Metastatic Lung Carcinoma in the Adrenal Gland (tissue), 1 donor: ENCODE measurements around the genes HGD and IQCB1.

DNA sequence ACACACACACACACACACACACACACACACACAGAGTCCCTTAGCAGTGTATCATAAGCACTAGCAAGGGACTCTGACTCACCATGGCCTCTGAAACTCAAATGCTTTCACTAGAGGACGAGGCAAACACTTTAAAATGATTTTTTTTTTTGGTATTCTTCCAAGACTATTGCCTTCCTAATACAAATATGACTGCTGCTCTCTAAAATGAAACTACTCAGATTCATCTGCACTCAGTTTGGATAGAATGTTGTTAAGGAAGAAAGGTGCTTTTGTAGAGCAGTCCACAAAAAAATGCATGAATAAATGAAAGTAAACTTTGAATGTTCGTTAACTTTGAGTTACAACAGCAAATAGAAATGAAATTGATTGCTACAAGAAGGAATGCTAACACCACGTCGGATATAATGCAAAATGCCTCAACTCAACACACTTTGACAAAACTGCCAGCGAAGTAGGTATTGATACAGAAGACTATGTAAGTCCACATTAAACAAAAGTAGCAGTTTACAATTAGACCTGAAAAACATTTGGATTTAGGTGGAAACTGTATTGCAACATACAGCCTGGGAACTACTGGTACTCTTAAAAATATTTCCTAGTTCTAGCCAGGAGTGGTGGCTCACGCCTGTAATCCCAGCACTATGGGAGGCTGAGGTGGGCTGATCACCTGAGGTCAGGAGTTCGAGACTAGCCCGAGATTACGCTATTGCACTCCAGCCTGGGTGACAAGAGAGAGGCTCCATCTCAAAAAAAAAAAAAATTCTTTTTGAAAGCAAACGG, 246.4 kb downstream of the ZBTB20 start:
- PRO-cap = no peak

DNA sequence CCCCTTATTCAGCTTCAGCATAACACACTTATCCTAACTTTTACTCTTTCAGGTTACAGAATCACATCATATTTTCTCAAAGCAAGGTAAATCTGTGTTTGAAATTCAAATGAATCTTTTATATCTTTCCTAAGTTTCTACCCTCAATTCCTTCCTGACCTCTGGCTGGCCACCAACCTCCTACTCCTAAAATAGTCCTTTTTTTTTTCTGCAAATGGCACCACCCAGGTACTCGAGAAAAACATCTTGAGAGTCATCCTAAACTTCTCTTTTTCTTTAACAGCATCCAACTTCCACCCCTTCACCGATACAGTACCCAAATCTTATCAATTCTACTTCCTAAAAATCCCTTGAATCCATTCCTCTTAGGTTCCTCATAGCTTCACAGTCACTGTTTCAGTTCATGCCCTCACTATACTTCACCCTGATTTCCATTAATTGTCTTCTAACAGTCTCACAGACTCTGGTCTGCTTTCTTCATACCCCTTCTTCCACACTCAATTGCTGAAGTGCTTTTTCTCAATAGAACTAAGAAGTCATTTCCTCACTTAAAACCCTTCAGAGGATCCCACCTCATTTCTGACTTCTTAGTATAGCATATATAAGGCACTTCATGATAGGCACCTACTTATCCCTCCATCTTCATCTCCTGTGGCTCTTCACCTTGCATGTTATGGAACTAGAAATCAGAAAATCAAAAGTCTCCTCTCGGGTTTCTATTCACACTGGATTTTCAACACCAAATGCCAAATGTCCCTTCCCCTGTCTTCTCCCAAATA, 80.8 kb downstream of the ZBTB20 start:
- PRO-cap = no peak

DNA sequence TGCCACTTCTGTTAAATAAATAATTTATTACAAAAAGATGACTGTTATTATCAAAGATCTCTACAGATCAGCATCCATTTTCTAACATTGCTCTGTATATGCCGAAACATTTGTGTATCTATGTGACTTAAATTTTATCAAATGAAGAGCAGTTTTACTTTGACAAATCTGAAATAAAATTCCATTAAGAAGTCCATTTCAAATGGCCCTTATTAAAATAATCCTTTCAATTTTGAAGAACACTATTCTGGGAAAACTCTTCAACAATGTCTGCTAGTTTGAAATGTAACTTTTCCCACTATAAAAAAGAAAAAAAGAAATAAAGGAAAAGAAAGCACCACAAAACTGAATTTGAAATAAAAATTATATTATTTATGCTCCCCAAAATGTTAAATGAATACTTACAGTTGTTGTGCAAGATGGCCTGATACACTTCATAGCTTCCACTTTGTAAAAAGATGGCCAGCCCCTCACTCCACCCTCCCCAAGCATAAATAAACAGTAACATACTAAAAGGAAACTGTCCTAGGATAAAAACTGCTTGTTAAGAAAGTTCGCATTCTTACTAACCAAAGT, 48.1 kb downstream of the ZBTB20 start:
- PRO-cap = no peak

- PRO-cap = no peak
These were observed 208.0 kb downstream of the GAP43 start for GRCh38 chr3:115831214-115831894.

DNA sequence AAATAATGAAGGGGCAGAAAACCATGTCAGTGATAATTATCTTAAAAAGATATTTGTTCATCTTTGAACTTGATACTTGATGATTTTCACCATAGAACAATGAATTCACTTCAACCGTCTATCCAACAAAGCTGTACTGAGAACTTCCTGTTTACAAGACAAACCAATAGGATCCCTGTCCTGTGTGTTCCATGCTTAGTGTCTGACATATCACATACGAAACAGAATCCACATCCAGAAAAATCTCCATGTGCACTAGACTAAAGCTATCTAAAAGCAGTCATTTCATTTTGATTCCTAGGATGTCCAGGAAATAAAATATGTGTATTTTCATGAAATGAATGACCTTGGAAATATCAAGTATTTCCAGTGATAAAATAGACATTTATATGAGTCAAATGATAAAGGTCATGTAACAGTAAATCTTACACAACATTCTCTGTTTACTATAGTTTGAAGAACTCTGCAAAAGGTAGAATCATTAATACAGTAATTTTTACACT, 507.0 kb upstream of the LSAMP start:
- PRO-cap = no peak

- PRO-cap = no peak
These were observed 1059.8 kb upstream of the LSAMP start for GRCh38 chr3:117505213-117505444.

- PRO-cap = no peak
These were observed 224.8 kb downstream of the IGSF11 start for GRCh38 chr3:118809919-118810251.

GRCh38 chr3:118966233-118966672, 68.4 kb downstream of the IGSF11 start:
- PRO-cap = no peak

DNA sequence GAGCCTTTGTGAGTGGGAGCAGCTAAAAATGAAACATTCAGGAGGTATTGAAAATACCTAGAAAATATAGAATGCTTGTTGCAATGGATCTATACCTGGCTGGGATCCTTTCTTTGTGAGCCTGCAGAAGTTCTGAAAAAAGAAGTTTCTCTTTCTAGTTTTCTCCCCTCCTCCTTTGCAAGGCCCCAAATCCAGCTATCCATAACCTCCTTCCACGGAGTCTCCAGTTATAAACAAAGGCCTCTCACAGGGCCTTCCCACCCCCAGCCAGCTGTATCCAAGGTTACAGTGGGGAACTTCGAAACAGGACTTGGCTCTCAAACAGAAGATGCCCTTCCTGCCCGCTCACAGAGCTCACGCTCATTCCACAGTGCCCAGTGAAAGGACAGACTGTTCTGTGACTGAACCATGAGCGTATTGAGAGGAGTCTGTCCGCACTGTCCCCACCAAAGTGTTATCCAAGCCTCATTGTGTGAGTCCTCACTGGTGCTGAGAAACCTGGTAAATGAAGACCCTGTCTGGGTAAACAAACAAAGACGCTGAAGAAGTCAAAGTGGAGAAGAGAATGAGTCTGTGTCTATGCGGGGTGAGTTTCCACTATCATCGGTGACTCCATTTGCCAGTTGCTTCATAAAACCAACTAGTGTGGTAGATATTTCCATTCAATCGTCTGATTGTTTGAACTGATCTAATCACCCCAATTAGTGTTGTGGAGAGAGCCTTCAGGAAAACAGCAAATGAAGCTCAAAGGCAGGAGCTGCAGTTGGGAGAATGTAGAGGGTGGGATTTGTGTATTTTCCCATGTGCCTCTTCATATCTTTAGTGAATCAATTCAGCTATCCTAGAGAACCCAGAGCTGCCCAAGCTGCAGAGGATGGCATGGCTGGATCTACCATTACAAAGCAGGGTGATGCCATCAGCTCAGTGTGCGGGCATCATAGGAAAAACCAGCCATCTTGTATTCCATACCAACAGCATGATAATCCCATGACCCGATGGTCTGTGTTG, 35.5 kb downstream of the ARHGAP31 start:
- PRO-cap = no peak

DNA sequence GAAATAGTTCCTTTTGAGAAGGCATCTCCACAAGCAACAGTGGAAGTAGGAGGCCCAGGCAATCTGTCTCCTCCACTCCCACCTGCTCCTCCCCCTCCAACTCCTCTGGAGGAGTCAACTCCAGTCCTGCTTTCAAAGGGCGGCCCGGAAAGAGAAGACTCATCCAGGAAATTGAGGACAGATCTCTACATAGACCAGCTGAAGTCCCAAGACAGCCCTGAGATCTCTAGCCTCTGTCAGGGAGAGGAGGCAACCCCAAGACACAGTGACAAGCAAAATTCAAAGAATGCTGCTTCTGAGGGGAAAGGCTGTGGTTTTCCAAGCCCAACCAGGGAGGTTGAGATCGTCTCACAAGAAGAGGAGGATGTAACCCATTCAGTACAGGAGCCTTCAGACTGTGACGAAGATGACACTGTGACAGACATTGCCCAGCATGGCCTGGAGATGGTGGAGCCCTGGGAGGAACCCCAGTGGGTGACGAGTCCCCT, 49.2 kb downstream of the TMEM39A start:
- PRO-cap = no peak

- PRO-cap = no peak
These were observed 9.1 kb upstream of the ADPRH start for GRCh38 chr3:119570002-119570696.

DNA sequence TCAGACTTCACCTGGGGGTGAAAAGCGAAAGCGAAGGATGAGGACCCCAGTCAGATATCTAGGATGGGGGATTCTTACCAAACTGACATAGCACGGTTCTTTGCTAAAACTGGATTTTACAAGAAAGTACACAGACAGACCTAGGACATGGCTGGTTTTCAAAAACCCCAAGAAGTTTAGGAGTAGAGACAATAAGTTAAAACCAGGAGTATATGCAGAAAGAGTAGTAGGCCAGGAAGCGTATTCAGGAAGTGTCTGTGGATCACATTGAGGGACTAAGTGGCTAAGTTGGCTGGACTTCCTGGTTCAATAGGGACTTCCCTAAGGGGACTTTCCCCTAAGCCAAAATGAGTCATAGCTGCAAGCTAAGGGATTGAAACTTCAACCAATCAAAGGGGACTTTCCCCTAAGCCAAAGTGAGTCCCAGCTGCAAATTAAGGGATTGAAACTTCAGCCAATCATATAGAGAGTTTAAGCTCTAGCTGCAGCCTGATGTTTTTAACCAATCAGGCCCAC, 2.4 kb upstream of the CFAP91 start:
- PRO-cap = no peak

- PRO-cap = bidirectional peak, plus-strand start at chr3:120095705, minus-strand start at chr3:120095644; bidirectional peak, plus-strand start at chr3:120095820, minus-strand start at chr3:120095749
These were observed 1.3 kb upstream of the GSK3B start for GRCh38 chr3:120095608-120095871.

DNA sequence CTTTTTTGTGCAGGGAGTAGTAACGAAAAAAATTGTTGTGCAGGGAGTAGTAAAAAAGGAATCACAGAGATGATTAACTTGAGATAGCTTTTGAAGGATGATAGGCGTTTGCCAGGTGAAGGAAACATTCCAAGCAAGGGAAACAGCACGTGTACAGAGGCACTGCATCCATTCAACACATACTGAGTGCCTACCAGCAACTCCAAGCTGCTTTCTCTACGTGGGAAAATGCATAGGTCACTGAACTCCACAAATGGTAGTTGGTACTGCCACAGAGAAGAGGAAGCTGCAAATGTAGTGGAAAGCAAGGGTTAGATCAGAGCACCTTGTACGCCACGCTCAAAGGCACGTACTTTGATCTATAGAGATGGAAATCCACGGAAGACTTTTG, 1.1 kb downstream of the LRRC58 start:
- PRO-cap = no peak

- PRO-cap = no peak
These were observed 15.2 kb downstream of the FSTL1 start for GRCh38 chr3:120435540-120435978.

DNA sequence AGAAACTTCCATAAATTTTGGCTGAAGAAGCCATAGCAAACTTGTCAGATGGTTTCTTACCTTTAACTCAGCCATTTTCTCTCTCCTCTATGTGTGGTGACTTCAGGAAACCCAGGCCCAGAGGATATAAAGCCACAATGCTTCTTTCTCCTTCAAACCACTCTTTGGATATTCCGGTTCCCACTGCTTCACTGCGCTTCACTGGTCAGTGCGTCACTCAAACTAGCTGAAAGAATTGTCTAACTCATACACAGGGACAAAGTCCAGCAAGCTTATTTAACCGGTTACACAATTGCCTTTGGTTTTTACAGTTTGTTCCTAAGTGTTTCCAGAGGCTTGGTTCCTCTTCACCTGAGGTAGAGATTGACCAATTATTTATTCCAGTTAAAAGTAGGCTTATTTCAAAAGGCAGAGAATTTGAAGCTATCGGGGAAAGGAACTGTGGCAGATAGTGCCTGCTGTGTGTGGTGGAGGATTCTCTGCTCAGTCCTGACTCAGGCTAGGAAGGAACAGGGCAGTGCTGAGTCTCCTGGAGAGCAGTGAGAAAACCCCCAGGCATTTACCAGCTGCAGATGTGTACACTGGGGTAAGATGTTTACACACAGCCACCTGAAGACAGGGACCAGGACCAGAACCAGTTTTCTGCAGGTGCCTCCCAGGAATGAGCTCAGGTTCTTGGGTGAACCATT, at the start of gene HGD:
Gene HGD (minus strand): TSS at position 203 of the 689 bp plus-strand sequence.
- PRO-cap = bidirectional peak, plus-strand start at position 414 of the sequence, minus-strand start at position 166 of the sequence

GRCh38 chr3:120909476-120910037, 1.6 kb downstream of the STXBP5L start:
- PRO-cap = no peak

GRCh38 chr3:121489219-121490093, 56.3 kb downstream of the POLQ start:
- PRO-cap = no peak

GRCh38 chr3:121834672-121835474, at the start of gene IQCB1:
IQCB1 (minus strand) TSS chr3:121835060.
- PRO-cap = bidirectional peak, plus-strand start at chr3:121835224, minus-strand start at chr3:121835058

DNA sequence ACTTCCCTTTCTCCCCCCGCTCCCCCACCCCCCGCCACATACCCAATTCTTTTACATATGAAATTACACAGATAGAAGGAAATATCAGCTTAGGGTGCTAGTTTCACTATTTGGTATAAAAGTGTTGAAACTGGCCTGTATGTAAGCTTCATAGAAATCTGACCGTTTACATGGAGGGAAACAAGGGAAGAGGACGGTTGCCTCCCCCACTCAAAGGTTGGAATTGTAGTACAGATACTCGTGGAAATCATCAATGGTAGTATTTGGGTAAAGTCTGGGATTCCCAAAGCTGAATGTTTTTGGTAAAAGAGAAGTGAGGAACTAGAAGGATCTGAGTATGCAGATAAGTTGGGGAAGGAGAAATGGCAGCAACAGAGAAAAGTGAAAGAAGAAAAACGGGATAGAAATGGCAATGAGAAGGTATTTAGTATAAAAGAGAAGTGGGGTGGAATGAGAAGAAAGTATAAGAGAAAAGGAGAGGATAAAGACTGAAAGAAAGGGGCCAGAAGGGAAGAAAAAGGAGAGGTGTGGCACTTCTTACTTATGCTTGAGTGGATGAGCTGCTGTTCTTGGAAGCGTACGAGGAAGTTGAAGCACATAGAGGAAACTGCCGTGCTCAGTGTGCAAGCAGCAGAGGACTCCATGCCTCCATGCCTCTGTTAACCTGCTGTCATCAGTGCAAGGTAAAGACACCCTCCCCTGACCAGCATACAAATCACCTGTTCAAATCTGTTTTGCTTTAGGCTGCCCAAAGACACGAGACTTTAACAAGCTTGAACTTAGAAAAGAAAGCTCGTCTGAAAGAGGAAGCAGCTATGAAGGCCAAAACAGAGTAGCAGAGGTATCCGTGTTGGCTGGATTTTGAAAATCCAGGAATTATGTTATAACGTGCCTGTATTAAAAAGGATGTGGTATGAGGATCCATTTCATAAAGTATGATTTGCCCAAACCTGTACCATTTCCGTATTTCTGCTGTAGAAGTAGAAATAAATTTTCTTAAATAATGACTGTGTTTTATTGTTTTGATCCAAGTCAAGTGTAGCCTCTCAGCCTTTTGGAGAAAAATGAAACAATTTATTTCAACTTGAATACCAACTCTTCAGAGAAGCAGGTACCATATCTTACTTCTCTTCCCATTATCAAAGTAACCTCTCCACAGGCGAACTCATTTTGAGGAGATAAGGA, 6.5 kb downstream of the WDR5B start:
- PRO-cap = no peak